Vermiform appendix (tissue), 1 donor: ENCODE measurements around the genes TMEM267 and EMB.

DNA sequence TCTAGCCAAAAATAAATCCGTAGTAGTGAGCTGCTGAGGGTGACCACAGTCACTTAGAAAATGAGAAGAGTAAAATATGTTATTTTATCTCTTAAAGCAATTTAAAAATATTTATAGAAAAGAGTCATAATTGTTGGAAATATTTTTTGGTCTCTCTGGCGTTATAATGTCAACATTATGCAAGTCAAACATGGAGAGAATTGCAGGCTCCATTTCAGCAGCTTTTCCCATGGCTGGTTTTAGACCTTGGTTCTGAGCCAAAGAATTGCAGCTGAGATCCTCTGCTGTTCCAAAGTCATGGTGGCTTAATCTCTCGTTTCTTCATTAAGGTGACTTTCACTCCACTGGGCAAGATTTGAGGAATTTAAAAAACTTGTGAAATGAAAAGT is 143.6 kb downstream of the GHR start:
- PRO-cap = no peak

DNA sequence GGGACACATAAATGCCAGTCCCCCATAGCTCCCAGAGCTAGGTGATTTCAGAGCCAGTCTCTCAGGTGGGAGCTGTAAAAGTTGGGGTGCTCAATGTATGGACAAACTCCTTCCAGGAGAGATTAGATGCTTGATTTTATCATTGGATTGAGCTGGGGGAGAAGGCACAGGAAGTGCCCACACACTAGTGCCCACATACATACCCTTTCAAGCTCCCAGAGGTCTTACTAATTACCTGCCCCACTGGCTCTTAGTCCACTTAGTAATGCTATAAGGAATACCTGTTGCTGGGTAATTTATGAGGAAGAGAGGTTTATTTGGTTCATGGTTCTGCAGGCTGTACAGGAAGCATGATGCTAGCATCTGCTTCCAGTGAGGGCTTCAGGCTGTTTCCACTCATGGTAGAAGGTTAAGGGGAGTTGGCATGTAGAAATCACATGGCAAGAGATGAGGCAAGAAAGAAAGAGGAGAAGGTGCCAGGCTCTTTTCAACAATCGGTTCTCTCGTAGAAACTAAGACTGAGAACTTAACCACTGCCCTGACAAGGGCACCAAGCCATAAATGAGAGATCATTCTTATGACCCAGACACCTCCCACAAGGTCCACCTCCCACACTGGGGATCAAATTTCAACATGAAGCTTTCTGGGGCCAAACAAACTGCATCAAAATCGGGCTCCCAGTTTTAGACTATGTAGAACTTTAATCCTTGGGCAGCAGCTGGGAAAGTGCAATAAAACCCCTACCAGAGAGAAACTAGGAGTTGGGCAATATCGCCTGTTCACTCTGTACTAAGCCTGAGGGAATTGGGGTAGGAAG is 150.4 kb upstream of the CCDC152 start:
- PRO-cap = no peak

GRCh38 chr5:42646245-42646838 is 110.3 kb upstream of the CCDC152 start:
- PRO-cap = no peak

DNA sequence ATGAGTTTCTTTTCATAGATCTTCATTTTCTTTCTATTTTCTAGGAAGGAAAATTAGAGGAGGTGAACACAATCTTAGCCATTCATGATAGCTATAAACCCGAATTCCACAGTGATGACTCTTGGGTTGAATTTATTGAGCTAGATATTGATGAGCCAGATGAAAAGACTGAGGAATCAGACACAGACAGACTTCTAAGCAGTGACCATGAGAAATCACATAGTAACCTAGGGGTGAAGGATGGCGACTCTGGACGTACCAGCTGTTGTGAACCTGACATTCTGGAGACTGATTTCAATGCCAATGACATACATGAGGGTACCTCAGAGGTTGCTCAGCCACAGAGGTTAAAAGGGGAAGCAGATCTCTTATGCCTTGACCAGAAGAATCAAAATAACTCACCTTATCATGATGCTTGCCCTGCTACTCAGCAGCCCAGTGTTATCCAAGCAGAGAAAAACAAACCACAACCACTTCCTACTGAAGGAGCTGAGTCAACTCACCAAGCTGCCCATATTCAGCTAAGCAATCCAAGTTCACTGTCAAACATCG is 38.1 kb upstream of the CCDC152 start:
- PRO-cap = no peak

GRCh38 chr5:42951902-42952450 is 88.1 kb downstream of the ANXA2R start:
- PRO-cap = bidirectional peak, plus-strand start at chr5:42952291, minus-strand start at chr5:42952168

- PRO-cap = bidirectional peak, plus-strand start at chr5:42993506, minus-strand start at chr5:42993348
Observed at GRCh38 chr5:42993122-42993466, 47.0 kb downstream of the ANXA2R start.

DNA sequence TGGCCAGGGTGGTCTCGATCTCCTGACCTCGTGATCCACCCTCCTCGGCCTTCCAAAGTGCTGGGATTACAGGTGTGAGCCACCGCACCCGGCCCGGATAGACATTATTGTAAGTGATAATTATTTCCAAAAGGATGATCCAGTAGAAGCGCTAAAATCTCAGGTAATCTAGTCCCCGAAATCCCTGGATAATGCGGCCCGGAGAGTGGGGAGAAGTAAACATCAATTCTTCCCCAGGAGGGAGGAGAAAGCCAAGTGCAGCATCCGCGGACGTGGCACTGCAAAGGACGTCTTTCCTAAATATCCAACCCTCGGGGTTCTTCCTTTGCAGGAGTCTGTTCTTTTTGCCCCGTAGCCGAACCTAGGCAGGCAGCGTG is 33.1 kb downstream of the ANXA2R start:
- PRO-cap = no peak

GRCh38 chr5:43065769-43066851 is 26.0 kb upstream of the ANXA2R start:
- PRO-cap = bidirectional peak, plus-strand start at chr5:43065986, minus-strand start at chr5:43065924; unidirectional peak, plus-strand start at chr5:43065986; bidirectional peak, plus-strand start at chr5:43066180, minus-strand start at chr5:43066103; bidirectional peak, plus-strand start at chr5:43066368, minus-strand start at chr5:43066474; bidirectional peak, plus-strand start at chr5:43066718, minus-strand start at chr5:43066650

DNA sequence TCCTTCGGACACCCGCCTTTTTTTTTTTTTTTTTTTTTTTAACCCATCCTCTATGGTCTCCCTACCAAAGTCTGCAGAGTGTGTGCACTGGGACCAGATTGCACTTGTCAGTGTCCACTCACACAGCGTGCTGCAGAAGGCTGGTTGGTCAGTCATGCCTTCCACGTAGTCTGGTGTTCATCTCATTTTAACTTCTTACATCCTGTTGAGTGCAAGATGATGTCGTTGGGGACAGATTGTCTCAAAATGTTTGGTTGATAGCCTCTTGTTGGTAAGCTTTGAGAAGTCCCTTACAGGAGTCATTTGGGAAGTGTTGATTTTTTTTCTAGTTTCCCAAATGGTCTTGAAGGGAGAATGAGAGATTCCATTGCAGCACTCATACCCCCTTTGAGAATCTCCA is 1.5 kb downstream of the ZNF131 start:
- PRO-cap = unidirectional peak, minus-strand start at position 172 of the sequence

GRCh38 chr5:43303188-43303999 is 9.8 kb downstream of the HMGCS1 start:
- PRO-cap = no peak

GRCh38 chr5:43313525-43314115 is 408 bp upstream of the HMGCS1 start:
- PRO-cap = bidirectional peak, plus-strand start at chr5:43313670, minus-strand start at chr5:43313467; unidirectional peak, plus-strand start at chr5:43313866

- PRO-cap = bidirectional peak, plus-strand start at chr5:43483970, minus-strand start at chr5:43483833; bidirectional peak, plus-strand start at chr5:43484159, minus-strand start at chr5:43484195; bidirectional peak, plus-strand start at chr5:43484439, minus-strand start at chr5:43484386
Observed at GRCh38 chr5:43483750-43484817, at the start of gene TMEM267. Gene TMEM267, minus strand, starts transcription at chr5:43483865.

DNA sequence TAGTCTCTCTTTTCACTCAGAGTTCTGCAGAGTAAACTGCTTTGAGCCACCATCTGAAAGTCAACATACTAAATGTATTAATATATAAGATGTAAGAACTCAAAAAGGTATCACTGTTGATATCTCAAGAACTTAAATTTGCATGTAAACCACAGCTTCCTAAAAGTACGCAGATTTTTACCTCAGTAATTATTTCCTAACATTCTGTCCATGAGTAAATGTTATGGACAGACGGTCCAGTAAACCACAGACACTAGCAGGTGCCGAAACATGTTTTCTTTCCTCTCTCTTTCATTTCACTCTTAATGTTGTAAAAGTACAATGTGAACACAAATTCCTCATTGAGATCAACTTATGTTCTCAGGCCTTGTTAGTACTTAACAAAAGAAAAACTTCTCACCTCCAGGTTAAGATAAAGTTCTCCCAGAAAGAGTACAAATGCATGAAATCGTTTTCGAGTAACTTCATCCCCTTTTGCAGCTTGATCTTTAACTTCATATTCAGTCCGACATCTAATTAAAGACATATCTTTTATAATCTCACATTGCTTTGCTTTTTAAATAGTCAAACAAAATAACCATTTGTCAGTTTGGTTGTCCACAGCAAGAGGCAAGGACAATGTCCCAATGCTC is 18.2 kb downstream of the PAIP1 start:
- PRO-cap = no peak

GRCh38 chr5:43603407-43604361 is 704 bp downstream of the NNT start:
- PRO-cap = bidirectional peak, plus-strand start at chr5:43604030, minus-strand start at chr5:43603936

DNA sequence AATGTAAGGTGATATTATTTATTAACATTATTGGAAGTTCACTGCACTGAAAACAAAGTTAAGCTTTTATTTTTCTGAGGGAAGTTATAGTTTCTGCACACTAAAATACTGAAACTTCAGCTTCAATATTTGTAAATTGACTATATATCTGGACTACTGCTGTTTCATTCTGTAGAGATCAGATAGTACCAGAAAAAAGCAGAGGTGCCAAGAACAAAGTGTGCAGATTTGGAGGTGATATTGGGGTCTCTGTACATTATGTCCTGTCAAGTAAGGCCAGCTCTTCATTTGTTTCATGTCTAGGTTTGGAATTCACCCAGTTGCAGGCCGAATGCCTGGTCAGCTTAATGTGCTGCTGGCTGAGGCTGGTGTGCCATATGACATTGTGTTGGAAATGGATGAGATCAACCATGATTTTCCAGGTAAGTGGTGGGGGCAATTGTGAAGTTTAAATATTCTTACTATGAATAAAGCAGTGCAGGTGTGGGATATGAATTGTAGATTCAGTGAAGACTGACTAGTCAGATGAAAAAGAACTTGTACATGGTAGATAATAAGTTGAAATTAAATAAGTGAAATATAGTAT is 96.9 kb downstream of the NNT start:
- PRO-cap = no peak

DNA sequence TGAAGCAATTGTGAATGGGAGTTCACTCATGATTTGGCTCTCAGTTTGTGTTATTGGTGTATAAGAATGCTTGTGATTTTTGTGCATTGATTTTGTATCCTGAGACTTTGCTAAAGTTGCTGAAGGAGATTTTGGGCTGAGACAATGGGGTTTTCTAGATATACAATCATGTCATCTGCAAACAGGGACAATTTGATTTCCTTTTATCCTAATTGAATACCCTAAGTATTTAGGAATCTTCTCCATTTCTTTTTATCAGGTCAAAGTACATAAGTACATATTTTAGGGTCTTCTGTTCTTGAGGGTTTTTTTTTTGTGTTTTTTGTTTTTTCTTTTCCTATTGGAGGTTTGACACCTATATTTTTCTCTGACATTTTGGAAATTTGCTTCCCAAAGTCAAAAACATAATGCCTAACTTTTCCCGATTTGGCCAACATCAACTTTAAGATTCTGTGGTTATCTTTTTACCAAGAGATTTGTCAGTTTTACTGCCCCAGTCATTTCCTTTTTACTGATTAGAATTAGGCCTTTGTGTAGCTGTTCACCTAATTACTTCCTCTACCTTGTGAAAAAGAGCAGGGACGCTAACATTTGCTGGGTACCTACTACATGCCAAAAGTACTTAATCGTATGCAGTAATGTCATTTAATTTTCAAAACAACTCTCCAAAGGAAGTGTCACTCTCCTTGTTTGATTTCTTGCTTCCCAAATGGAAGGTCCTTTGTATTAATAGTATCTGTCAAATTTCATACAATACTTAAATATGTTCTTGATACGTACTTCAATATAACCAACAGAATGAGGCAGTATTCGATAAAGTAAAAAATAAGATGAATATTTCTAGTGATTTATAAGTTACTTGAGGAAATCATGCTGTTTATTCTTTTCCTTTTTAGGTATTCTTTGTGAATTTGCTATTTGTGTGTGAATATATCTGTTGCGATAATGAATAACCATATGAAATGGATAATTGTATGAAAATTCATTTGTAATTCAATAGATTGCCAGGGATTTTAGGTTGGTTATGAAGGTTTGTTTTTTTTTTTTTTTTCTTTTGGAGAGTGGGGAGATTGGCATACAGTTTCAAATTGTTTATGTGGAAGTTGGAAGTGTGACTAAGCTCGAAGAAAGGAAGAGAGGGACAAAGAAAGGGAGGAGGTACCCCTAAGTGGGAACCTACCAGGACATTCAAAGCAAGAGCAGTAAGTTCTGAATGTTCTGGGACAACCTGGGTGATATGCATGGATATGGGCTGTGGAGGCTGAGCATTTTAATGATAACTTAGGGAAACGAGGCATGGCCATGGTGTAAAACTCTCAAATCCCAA is 18.0 kb downstream of the MRPS30 start:
- PRO-cap = no peak

- PRO-cap = bidirectional peak, plus-strand start at chr5:50440816, minus-strand start at chr5:50440732
Observed at GRCh38 chr5:50440599-50440970, 503 bp downstream of the EMB start.

- PRO-cap = bidirectional peak, plus-strand start at chr5:50441395, minus-strand start at chr5:50441385
Observed at GRCh38 chr5:50440971-50442024, at the start of gene EMB. Gene EMB, minus strand, starts transcription at chr5:50441288.

DNA sequence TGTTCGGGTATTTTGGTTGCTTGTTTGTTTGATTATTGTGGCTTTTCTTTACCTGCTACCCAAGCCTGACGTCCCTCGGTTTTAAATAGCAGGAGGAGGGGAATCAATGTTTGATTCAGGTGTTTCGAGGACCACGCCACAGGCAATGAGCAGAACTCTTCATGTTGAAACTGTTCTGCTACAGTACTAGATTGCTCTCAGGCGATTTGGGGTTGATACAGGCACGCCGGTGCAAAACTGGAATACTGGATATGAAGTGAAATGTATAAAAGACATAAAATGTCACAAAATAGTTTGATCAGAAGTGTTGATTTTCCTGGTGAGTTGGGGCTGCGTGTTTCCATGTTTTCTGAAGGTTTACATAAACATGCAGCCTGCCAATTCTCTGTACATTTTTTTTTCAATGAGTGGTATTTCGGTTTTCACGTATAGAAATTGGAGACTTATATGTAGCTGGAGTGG is 1.8 kb downstream of the PARP8 start:
- PRO-cap = bidirectional peak, plus-strand start at position 113 of the sequence, minus-strand start outside the sequence

- PRO-cap = no peak
Observed at GRCh38 chr5:50969190-50969966, 302.9 kb downstream of the PARP8 start.